Measurements from ENCODE around the gene BCL2L14.

GRCh38 chr12:11773548-11774248 lies 124.2 kb downstream of the ETV6 start:
- RRBS = no CpG with 5 or more reads among the region's 11 CpGs

DNA sequence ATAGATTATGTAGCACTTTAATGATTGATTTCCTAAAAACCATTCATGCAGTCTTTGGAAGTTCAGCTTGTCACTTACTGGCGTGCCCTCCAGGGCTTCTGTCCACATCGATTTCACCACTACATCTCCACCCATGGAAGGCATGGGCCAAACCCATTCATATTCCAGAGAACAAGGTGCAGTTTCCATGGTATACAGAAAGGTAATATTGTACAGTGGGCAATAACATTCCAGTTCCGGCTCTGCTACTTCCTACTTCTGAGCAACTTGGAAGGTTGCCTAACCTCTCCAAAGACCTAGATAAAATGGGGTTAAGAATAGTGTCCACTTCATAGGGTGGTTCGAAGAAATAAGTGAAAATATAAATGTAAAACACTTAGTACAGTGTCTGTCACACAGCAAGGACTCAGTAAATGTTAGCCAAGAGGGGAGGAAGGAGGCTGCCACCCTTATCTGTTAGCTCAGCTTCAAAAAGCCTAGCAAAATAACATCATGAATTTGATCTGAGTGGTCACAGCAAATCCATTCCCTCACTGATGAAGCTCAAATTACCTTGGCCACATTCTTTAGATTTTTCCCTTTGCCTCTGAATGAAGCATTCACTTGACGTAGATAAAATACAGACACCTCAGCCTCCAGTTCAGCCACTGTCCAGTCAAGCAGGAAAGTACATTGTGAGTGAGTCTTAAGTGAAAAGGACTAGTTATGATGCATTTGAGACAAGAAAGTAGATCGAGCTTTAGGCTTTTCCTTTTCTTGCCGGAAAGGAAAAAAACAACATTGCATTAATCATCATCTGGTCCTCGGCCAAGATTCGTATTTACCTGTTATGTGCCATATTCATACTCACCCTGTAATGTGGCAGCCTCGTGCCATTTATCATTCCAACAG lies 146.3 kb downstream of the ETV6 start:
- RRBS = no CpG with 5 or more reads among the region's 10 CpGs

GRCh38 chr12:11836013-11836736 lies 186.7 kb downstream of the ETV6 start:
- RRBS = no CpG with 5 or more reads among the region's 12 CpGs

GRCh38 chr12:12070752-12071747 lies at the start of gene BCL2L14:
Gene BCL2L14 (plus strand): TSS chr12:12070939.
- RRBS = no CpG with 5 or more reads among the region's 11 CpGs

DNA sequence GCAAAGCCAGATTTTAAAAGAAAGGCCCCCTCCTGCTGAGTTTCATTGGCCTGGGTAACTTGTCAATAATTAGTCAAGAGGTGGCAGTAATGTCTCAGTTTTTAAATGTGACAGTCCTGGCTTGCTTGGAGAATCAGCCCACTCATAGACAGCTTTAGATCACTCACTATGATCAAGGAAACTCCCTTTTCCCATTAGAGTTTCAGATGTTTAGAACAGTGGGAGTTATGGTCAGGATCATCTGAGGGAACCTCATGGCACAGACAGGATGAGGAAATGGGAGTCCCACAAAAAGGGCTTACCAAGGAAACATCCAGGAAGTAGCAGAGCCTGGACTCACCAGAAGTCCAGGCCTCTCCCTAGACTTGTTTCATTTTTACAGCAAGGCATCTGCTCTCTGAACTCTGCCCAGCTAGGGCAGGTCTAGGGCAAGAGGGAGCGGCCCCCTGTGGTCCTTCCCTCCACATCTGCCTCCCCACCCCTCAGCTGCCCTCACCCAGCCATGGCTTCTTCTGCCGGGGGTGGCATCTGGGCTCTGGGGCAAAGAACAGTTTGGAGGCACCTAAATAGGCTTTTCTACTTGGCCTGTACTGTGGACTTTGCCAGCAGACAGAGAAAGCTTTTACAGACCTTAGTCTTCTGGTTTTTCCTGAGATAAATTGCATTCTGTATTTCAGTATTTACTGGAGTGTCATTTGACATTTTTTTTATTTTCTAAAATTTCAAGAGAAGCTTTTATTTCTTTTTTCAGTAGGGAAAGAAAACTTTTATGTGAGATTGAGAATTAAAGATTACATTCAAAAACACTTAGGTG lies 11.3 kb downstream of the BCL2L14 start:
- RRBS = no CpG with 5 or more reads among the region's 2 CpGs

DNA sequence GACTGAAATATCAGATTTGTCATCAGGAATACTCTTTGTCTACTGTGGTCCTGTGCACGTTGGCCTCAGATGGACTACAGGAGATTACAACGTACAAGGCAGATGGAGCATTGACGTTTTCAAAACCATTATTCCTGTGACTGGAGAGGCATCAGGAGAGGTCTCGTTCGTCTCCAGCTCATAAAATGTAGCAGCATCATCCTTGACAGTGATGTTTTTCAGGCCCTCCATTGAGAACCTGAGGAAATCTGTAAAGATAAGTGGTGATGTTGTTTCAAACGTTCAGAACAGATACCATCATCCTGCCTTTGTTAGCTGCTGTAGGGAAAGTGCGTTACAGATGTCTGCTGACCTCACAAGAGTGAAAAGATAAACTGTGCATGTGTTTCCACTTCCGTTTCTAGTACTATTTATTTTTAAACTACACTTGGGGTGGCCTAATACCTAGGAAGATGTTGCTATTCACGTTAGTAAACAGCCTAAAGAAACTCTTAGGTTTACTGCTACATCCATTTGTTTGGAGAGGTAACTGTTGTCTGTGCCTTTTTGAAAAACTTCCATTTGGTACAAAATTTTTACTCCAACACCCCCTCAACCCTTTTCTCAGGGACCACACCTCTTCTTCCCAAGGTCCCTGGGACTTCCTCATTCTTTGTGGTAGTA lies 28.4 kb downstream of the BCL2L14 start:
- RRBS = no CpG with 5 or more reads among the region's 9 CpGs

DNA sequence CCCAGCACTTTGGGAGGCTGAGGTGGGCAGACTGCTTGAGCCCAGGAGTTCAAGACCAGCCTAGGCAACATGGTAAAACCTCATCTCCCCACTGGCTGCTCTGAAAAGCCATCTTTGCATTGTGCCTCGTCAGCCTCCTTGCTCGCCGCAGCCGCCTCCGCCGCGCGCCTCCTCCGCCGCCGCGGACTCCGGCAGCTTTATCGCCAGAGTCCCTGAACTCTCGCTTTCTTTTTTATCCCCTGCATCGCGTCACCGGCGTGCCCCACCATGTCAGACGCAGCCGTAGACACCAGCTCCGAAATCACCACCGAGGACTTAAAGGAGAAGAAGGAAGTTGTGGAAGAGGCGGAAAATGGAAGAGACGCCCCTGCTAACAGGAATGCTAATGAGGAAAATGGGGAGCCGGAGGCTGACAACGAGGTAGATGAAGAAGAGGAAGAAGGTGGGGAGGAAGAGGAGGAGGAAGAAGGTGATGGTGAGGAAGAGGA lies 40.2 kb downstream of the BCL2L14 start:
- RRBS = no CpG with 5 or more reads among the region's 27 CpGs

DNA sequence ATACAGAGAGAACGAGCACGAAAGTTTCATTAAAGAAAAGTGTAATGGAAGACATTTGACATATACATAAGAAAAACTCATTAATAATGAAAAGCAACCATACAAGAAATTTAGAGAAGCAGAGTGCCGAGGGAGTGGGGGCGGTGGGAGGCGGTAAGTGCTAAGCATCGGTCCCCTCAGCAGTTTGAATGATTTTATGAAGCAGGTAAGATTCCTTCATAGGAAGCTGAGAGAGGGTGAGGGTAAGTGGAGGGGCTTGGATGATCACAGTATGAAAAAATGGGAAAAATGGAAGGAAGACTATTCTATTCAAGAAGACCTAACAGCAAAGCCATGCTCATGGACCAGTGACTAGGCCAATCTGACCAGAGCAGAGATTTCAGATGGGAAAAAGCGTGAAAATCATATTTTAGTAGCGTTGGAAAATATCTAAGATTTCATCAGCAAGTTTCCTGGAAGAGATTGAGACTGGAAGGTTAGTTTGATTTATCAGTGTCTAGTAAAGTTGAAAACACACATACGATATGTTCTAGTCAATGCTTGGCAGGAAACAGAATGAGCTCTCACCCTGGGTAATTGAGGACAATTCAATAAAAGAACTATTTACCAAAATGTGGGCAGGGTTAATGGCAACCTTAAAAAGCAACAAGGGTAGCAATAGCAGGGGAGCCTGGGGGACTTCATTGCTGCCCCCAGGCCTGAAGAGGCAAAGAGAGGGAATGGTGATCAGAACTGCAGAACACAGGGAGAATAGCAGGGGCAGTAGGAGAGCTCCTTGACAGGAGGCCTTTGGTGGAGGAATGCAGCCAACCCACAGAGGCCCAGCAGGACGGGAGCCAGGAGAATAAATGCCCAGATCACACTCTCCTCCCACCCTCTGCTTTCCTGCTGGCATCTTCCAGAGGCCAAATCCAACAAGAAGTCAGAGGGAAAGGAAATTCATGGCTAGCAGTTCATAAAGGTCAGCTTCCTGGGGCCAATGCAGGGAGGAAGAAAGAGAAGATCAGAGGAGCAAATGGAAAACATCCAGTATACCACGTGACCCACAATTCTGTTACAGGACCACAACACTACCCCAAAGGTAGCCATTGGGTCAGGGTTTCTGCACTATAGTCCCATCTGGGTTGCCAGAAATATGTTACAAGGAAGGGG lies 27.4 kb upstream of the LRP6 start:
- RRBS = no CpG with 5 or more reads among the region's 11 CpGs

GRCh38 chr12:12350934-12351708 lies 1.1 kb upstream of the MANSC1 start:
- RRBS = no CpG with 5 or more reads among the region's 9 CpGs

- RRBS = no CpG with 5 or more reads among the region's 2 CpGs
Measured at GRCh38 chr12:12399816-12400193, 42.9 kb downstream of the BORCS5 start.

DNA sequence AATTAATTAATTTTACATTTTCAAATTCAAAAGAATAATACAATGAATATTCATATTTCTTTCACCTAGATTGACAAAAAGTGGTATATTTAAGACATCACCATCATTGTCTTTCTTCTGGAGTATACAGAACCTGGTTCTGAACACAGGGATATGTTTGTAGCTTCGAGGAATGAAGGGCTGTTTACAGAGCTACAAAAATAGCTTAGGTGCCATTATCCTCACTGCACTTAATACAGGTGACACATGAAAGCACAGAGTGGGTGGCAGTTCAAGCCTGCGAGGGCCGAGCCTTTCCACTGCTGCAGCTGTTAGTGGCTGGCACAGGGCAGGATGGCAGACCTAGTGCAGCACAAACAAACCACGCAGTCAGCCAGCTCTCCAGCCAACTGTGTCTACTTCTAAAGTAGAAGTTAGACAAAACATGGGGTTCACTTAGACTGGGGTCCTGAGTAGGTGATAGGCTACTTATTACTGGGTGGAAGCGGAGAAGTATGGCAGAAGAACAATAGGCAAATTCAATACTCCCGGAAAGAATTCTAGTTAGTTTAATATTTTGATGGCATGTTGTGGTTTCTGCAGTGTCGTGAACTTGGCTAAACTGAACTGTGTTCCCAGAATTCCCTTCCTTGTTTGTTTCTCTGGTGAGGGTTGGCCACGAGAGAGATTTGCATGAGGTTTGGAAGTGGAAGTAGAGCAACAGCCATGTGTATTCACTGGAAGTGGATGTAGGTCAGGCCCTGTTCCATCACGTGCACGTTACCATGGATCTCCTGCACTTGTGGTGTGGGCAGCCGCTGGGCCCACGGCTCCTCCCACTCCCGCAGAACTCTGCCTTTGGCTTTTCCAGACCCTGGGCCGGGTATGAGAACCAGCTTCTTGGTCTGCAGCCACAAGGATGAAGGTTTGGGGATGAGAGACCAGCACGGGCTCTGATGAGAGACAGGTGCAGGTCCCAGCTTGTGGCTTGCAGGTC lies 95.3 kb downstream of the DUSP16 start:
- RRBS = no CpG with 5 or more reads among the region's 15 CpGs

DNA sequence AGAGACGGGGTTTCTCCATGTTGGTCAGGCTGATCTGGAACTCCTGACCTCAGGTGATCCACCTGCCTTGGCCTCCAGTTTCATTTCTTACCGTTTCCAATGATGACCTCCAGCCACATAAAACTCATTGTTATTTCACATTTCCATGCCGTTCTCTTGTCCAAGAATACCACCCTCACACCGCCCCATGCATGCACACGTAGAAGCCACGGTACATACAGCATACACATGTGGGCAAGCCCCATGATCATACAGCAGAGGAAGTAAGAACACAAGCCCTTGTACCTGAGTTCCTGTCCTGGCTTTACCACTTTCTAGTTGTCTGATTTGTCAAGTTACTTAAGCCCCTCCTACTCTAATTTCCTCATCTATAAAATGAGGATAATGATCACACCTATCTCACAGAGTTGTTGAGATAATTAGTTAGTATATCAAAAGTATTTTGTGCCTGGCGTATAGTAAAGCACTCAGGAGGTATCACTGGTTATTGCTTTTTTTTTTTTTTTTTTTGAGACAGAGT lies 59.9 kb downstream of the DUSP16 start:
- RRBS = no CpG with 5 or more reads among the region's 7 CpGs

DNA sequence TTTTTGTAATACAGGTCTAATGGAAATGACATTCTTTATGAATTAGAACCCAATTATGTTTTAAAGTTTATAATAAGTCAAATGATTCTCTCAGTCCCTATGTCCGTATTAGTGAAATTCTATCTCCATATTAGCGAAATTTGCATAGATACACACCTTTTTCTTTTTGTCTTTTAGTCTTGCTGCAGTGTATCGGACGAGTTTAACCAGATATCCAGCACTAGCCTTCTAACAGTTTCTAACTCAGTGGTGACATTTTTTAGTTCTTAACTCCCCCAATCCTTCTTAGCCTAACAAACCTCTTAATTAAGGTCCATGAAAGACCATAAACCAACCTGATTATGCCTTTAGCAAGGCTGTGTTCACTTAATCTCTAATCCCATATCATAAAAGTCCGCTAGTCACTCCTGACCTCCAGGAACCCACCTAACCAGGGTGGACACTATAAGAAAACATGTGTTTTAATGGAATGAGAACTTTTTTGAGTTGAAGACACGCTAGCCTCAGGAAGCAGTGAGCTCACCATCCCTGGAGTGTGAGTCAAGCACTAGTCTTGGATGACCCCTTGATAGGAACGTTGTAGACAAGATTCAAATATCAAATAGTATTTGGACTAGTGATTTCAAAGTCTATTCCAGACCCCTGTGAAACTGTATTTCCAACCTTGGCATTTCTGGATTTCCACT lies 9.4 kb downstream of the CDKN1B start:
- RRBS = no CpG with 5 or more reads among the region's 7 CpGs

GRCh38 chr12:12876934-12877728 lies 14.2 kb upstream of the GPRC5A start:
- RRBS = no CpG with 5 or more reads among the region's 9 CpGs

- RRBS = no CpG with 5 or more reads among the region's 9 CpGs
Measured at GRCh38 chr12:12949341-12949750, 2.6 kb downstream of the GPRC5D start.

DNA sequence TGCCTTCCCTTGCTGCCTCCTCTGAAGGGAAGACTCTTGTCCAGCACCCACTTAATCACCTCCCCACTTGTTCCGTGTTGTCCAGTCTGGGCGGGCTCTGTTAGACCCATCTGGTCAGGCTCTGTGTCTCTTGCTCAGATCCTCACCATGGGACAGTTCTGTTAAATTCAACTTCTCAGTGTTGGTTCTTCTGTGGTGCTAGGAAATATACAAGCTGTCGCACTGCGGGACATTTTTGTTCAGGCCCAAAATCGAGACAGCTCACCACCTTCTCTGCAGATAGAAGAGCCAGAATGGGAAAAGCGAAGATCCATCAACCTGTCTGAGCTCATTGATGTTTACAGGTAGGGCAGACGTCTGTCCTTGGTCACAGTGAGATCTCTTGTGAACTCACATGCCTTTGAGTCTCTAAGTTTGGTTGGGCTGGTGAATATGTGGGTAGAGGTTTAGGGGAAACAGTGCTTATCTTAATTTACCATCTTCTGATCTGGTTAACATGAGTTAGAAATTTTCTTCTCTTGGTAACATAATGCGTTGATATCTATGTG lies 22.8 kb downstream of the FAM234B start:
- RRBS = no CpG with 5 or more reads among the region's 8 CpGs

GRCh38 chr12:13102731-13103386 lies 608 bp downstream of the GSG1 start:
- RRBS = no CpG with 5 or more reads among the region's 5 CpGs

GRCh38 chr12:13171766-13172249 lies 24.7 kb upstream of the EMP1 start:
- RRBS = no CpG with 5 or more reads among the region's 3 CpGs

- RRBS = no CpG with 5 or more reads among the region's 6 CpGs
Measured at GRCh38 chr12:13534701-13535181, 338.2 kb downstream of the EMP1 start.